Bronchus (tissue), 1 donor: Measurements from ENCODE around the genes DAZAP1, APC2 and PLK5.

DNA sequence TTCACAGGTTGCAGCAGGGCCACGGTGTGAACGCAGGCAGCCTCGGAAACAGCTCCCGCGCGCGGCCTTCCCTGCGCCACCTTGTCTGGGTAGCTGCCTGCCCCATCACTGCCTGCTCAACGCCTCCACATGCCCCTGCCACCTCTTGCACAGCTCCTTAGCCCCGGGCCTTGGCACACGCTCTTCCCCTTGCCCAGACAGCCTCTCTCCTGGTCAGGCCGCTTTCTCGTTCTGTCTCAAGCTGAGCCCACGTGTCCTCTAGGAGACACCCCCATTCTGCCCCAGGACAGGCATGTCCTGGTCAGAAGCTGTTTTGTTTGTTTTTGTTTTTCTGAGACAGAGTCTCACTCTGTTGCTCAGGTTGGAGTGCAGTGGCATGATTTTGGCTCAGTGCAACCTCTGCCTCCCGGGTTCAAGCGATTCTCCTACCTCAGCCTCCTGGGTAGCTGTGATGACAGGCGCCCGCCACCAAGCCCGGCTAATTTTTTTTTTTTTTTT is 1.4 kb upstream of the GAMT start:
- PRO-cap = no peak

GRCh38 chr19:1407367-1408469 is at the start of gene DAZAP1:
Gene DAZAP1, plus strand, starts transcription at chr19:1407586.
- PRO-cap = bidirectional peak, plus-strand start at chr19:1407558, minus-strand start at chr19:1407285; bidirectional peak, plus-strand start at chr19:1407669, minus-strand start at chr19:1407655

DNA sequence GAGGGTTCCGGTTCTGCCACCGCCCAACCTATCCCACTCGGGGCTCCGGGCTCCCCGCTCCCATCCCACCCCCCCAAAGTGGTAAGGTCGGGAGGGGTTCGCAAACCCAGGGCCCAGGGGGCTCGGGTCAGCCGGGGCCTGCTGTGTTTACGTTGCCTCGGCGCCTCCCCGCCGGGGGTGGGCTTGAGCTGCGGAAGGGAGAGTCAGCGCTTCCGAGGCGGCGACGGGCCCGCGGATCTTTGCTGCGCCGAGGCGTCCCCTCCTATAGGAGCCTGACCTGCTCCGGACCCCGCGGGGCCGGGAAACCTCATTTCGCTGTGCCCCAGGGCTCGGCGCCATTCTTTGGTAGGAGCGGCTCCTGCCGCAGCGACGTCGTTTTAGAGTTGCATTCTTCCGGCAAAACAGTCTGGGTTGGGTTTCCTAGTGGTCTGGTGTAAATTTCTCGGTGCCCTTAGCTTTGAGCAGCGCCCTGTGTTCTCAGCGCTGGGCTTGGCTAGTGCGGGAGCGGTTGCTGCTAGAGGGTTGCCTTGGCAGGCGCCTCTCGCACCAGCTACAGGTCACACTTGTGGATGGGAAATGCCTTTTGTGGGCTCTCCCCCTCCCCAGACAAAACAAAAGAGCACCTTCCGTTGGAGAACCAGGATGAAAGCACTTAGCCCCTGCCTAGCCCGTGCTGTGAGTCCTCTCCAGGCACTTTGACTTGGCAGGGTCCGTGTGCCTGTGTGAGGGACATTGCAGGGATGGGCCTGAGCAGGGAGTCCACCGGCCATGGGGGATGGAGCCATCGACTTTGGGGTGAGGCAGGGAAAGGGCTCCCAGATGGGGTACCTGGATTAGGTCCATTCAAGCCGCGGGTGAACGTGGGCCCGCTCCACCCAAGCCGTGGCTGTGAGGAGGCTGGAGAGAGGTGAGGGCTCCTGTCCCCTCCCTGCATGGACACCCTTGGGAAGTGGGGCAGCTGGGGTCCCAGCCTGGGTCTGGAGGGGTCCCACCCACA is 1.4 kb downstream of the DAZAP1 start:
- PRO-cap = bidirectional peak, plus-strand start at position 209 of the sequence, minus-strand start at position 185 of the sequence; unidirectional peak, minus-strand start at position 344 of the sequence; unidirectional peak, minus-strand start at position 379 of the sequence; unidirectional peak, minus-strand start at position 430 of the sequence

- PRO-cap = no peak
Measured at GRCh38 chr19:1422469-1423348, 15.3 kb downstream of the DAZAP1 start.

GRCh38 chr19:1423448-1424106 is 14.6 kb upstream of the RPS15 start:
- PRO-cap = no peak

GRCh38 chr19:1424632-1424916 is 13.6 kb upstream of the RPS15 start:
- PRO-cap = no peak

- PRO-cap = no peak
Measured at GRCh38 chr19:1433898-1434543, 4.2 kb upstream of the RPS15 start.

DNA sequence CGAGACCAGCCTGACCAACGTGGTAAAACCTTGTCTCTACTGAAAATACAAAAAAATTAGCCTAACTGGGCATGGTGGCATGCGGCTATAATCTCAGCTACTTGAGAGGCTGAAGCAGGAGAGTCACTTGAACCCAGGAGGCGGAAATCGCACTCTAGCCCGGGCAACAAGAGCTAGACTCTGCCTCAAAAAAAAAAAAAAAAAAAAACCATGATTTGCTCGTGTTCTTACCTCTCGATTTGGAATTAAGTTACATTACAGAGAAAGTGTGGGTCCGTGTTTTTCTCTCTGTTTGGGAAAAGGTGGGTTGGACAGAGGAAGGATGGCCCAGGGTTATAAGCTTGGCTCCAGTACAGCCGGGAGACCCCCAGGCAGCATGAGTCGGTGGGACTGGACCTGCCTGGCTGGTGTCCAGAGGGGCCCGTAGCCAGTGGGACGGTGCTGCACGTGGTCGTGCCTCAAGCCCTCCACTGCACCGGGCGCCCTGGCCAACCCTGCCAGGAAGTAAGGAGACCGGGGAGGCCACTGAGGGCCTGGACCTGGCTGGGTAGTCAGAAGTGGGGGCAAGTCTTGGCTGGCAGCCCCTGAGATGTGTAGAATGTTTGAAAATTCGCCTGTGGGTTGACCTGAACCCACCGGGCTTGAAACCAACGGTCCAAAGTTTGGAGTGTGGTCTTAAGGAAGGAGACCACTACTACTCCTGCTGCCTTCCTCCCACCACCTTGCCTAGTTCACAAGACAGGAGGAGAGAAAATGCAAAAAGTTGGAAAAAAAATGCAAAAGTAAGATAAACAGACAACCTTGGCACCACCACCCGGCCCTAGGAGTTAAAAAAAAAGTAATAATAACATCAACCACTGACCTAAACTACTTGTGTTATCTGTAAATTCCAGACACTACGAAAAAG is 3.8 kb downstream of the RPS15 start:
- PRO-cap = no peak

- PRO-cap = no peak
Measured at GRCh38 chr19:1442659-1443199, 4.5 kb downstream of the RPS15 start.

DNA sequence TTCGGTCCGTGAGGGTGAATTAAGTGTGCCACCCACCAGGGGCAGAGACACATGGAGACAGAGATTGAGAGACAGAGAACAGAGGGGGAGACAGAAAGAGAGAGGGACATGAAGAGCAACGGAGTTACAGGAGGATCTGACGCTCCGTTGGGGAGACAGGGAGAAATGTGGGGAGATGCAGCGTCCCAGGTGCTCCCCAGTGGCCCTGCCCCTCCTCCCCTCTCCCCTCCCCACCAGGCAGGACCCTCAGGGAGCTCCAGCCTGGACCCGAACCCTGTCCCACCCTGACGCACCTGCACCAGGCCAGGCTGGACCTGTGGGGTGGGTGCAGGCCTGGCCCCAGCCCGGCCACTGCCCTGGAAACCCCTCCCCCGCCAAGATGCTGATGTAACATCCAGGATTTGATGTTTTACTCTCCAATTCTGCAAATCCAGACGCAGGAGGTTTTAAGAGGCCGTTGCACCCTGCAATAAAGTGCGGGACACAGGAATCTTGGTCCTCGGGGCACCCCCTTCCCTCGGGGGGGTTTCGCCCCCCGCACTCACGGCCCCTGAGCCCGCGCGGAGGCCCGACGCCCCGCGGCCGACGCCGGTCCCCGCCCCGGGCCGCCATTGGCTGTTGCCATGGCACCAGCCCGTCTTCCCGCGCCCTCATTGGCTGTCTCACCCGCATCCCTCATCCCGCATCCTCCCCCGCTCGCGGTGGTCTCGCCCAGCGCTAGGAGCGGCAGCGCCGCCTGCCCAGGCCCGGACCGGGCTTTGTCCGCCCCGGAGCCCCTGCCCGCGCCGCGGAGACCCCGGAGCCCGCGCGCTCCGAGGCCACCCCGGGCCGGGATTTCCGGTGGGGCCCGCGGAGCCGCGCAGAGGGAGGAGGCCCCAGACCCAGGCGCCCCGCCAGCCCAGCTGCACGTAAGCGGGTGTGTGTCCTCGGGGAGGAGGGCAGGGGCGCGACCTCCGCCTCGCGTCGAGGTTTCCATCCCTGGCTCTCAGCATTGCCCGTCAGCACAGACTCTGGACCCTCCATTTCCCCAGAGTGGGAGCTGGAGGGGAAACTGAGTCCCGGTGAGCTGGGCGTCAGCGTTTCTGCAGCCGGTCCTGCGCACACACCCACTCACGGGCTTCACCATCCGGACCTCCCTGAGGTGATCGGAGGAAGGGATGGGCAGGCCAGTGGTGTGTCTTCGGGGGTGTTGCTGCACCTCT is at the start of gene APC2:
APC2 (plus strand) TSS at position 699 of the 1,202 bp plus-strand sequence.
- PRO-cap = no peak

- PRO-cap = no peak
Measured at GRCh38 chr19:1457052-1457864, 7.3 kb downstream of the APC2 start.

GRCh38 chr19:1470151-1471147 is 8.6 kb downstream of the C19orf25 start:
- PRO-cap = no peak

DNA sequence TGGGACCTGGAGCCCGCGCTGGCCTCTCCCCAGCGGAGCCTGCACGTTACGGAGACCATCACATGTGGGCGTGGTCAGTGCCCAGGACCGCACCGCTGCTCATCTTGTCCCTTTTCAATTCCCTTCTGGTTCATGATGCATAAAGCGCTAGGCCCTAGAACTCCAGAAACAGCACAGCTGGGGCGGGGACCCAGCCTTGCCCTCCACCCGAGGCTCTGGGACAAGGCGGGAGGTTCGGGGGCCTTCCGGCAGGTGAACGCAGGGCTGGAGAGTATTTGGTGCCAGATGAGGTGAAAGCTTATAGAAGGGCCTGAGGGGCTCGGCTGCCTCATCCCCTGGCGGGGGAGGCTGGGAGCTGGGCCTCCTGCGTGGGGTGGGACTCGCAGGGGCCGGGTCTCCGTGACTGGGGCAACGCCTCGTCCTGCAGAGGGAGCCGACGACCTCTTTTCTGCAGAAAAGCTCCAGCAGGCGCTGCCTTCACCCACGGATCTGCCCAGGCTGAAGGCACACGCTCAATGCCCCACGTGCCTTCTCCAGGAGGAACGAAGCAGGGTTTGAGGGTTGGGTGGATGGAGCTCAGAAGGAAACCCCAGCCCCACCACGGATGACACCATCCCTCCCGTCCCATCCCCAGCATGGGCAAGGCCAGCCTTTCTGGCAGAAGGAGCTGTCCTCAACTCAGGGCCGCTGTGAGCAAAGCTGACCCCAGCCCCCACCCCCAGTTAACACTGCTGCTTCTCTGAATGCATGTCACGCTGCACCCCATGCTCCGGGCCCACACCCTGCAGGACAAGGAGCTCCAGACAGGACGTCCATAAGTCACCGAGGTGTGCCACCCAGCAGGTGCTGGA is 7.6 kb downstream of the C19orf25 start:
- PRO-cap = no peak

GRCh38 chr19:1523595-1524184 is at the start of gene PLK5:
Gene PLK5, plus strand, starts transcription at chr19:1524077.
- PRO-cap = unidirectional peak, plus-strand start at chr19:1524077

DNA sequence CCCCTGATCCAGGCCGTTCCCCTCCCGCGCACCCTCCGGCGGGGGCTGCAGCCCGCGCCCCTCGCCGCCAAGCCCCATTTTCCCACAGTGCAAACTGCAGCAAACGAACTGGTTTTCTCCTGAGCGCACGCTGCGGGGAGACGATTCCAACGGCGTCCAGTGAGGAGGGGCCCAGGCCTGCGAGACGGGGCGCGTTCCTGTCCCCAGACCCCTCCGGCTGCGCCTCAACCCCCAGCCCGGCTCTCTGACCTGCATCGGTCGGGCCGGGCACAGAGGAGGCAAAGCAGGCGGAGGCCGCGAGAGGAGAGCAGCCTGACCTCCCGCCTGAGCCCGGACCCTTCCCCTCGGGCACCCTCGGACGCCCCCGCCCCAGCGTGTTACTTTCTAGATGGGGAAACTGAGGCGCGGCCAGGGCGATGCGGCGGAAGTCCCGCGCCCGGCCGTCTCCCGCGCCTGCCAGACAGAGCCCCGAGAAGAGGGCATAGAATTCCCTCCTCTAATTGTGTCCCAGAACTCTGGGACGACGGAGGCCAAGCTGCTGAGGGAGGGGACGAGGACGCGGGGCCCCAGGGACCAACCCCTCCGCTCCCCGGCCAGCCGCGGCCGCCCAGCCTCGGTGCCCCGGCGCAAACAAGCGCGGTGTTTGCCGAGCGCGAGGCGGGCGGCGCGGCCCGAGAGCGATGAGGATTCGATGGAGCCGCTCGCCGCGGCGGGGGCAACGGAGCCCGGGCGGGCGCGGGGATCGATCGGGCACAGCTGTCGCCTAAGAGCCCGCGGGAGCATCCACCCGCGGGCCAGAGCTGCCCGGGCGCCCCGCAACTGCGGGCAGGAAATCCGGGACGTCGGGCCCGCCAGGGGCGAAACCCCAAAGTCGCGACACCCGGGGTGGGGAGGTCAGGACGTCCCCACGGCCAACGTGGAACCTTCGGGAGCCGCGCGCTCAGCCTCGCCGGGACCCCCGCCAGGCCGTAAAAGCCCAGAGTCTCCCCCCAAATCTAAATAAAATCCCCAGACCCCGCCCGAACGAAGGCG is 4.0 kb upstream of the ONECUT3 start:
- PRO-cap = no peak

- PRO-cap = no peak
Measured at GRCh38 chr19:1815287-1816151, 3.4 kb upstream of the ATP8B3 start.

DNA sequence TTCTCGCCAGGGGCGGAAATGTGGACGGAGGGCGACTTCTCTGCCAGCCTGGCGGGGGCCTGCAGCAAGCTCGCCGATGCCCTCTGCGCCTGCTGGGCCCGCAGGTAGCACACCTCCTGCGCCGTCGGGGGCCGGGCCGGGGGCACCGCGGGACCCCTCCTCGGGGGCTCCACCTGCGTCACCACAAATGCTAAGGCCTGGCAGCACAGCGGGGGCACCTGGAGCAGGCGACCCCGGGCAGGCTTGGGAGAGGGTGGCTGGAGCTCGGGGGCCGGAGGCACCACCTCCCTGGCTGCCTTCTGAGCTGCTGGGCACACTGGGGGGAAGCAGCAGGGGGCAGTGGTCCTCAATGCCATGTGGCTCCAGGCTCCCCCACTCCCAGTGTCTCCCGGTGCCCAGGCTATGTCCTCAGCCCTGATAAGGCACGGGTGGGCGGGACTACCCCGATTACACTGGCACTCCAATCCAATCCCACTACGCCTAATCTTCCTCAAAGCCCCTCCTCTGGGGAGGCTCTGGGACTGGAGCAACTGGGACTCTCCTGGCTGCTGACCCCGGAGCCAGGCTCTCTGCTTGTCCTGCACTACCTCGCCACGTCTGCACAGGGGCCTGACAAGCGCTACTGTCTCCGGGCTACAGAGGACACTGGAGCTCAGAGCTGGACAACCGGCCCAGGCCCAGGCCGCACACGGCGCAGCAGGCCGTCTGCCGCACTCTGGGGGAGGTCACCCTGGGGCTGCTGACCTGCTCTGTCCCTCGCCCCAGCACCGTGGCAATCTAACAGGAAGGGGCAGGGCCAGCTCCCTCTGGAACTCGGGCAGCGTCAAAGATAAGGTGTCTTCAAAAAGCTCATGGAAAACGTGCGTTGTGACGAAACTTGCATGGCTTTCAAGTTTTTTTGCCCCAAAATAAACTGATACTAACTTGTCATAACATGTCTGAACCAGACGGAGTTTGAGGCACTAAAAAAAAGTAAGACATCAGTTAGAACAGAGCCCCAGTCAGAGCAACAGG is 11.8 kb upstream of the ATP8B3 start:
- PRO-cap = no peak

- PRO-cap = no peak
Measured at GRCh38 chr19:1828224-1828741, 16.2 kb upstream of the ATP8B3 start.

DNA sequence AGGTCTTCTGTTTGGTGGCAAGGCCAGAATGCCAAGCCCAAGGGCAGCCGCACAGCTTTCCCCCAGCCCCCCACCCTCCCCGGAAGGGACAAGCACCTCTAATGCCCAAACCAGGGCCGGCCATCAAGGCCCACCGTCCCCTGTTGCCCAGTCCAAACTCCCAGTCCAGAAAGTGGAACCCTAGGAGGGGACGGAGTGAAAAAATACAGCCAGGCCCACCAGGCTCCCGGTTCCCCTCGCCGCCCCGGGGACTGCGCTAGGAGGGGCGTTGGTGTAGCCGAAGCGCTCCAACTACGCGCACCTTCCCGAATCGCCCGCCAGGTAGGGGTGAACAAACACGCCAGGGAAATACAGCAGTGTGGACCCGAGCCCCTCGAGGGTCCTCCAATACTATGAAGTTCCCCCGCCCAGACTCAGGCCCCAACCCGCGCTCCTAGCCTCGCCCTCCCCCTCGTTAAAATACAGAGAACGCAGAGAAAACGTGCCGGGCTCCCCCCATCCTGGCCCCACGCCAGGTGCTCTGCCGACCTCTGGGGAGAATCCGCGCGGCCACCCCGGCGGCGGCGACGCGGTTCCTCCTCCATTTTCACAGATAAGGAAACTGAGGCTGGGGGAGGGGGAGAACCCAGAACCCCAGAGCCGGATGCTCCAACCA is 1.2 kb downstream of the KLF16 start:
- PRO-cap = no peak

GRCh38 chr19:1881797-1883051 is 3.1 kb downstream of the ABHD17A start:
- PRO-cap = bidirectional peak, plus-strand start at chr19:1882764, minus-strand start at chr19:1882560